PC-3 (cell line): ENCODE measurements around the genes DUS1L, CSNK1D, SECTM1 and TEX19.

DNA sequence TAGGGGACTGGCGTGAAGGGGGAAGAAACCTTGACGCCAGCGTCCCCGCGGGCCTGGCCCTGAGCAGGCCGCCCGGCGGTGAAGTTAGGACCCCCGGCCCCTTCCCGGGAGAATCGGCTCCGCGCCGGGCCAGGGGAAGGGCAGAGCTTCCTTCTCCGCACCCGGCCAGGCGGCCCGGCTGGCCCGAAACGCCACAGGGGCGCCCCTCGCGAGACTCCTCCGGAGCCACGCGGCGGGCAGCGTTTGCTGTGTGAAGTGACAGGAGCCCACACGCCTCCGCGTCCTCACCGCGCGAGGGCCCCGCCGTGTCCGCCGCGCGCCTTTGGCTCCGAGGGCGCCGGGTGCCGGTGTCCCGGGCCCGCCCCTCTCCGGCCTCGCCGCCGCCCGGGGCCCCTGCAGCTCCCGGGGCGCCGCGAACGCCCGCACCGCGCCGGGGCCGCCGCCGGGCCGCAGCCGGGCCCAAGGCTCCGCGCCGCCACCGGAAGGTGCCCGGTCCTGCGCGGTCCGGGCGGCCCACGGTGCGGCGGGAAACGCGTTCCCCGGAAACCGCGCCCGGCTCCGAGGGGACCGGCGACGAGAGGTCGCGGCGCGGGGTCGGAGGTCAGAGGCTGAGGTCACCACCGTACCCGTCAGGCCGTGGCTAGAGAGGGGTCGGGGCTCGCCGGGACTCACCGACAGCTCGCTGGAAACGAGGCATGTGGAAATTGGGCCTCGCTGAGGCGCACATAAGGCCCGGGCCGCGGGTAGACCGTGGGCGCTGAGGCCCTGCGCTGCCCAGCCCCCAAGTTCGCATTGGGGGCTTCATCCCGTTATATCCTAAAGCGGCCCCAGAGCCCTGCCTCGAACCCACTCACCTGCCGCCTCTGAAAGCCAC, at the start of gene DUS1L:
Gene DUS1L, minus strand, starts transcription at position 480 of the 874 bp plus-strand sequence.
- RAMPAGE, long total RNA, result no peak

DNA sequence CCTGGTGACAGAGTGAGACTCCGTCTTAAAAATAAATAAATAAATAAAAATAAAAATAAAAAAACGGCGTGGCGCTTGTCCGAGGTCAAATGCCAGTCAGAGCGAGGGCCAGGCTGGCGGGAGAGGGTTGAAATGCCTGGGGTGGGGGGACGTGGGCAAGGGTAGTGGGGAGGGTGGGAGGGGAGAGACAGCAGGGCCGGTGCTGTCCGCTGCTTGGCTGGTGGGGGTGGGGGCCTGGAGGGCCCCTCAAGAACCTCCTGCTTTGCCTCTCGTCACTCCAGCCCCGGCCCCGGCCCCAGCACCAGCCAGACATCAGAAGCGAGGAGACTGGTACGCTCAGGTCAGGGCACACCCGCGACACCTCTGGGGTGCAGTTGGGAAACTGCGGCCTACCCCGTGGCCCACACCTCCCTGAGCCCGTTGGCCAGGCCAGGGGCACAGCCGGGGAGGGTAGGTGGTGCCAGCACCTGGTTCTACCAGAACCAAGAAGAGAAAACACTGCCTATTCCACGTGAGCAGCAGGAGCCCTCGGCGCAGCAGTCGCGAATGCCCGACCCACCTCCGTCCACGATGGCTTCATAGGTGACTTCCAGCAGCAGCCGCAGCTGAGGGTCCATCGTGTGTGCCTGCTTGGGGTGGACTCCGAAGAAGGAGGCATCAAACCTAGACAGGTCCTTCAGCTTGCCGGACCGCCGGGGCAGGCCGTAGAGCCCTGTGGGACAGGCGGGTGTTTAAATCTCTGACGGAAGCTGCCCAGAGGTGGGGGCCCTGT, 3.1 kb downstream of the FASN start:
- RAMPAGE, long total RNA, result no peak

GRCh38 chr17:82120127-82120578, 22.1 kb upstream of the FASN start:
- RAMPAGE, long total RNA, result no peak

GRCh38 chr17:82170369-82170997, 42.2 kb downstream of the CCDC57 start:
- RAMPAGE, long total RNA, result no peak

GRCh38 chr17:82225160-82225727, 3.6 kb upstream of the SLC16A3 start:
- RAMPAGE, long total RNA, result no peak

DNA sequence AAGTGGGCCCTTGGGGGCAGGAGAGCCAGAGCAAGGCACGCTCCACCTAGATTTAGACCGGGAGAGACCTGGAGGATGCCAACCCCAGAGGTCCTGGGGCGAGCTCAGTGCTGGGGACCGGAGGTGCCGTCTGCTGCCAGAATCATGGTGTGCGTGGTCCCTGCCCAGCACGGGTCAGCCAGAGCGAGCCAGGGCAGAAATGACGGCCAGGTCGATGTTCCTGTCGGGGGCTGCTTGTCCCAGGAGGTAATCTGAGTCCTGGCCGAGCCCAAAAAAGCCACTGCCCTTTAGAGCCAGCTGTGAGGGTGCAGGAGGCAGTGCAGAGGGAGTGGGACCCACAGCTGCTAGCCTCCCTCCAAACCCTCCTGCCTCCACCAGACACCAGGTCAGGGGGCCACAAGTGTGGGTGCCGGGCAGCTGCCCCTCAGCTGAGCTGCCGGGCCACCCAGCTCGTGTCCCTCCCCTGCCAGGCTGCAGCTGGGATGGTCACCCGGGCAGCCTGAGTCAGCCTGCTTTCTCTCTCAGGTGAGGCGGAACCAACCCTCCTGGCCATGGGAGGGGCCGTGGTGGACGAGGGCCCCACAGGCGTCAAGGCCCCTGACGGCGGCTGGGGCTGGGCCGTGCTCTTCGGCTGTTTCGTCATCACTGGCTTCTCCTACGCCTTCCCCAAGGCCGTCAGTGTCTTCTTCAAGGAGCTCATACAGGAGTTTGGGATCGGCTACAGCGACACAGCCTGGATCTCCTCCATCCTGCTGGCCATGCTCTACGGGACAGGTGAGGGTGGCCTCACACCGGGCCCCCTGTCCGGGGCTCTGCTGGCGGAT, 6.8 kb downstream of the SLC16A3 start:
- RAMPAGE, long total RNA, result no peak

DNA sequence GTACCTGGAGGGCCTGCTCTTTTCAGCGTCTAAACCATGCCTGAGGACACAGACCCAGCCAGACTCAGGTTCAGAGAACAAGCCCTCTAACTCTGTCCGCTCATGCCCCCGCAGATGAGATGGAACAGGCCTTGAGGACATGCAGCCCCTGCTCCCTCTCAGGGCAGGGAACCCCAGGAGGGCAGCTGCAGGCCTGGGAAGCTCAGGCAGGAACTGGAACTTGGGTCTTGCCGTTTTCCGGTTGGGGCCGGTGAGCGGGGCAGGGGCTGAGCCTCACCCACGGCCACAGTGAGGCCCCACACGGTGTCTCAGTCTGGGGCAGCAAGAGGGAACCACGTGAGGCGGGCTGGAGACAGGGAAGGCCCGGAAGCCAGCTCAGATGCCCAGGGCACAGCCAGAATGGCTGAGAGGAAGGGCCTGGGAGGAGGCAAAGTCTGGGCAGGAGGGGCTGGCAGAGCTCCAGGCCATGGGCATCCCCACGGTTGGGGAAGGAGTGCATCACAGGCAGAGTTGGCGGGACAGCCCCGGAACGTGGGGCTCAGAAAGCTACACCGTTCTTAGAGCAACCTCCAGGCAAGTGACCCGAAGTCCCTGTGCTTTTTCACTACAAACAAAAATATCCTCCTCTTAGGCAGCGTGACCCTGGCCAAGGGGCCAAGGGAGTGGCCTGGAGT, 12.7 kb downstream of the SLC16A3 start:
- RAMPAGE, long total RNA, result no peak

DNA sequence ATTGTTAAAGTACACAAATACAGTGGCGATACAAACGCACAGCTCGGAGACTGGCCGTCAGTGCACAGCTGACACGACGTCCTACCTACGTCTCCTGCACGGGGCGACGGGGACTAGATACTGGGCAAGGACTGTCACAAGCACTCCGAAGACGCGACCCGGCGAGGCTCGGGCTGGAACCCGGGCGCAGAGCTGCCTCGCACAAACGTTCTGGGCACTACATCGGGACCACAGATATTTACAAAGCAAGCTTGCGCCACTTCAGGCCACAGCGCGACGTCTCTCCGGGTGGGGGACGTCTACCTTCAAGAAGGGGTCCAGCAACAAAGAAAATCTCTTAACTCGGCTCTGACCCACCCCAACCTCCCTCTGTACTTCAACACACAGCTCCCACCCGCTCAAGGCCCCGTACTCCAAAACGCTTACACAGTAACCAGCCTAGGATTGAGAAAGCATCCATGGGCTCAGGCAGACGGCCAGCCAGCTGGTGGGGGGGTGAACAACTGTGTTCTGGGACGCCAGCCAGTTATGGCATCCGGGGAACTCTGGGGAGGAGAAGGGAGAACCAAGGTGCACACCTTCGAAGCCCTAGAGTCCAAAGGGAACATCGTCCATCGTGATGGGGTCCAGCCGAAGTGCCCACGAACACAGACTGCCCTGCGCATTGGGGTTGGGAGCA, 14.0 kb downstream of the SLC16A3 start:
- RAMPAGE, long total RNA, result no peak

- RAMPAGE, long total RNA, result no peak
These were observed 16.9 kb downstream of the SLC16A3 start for GRCh38 chr17:82245538-82246346.

GRCh38 chr17:82257237-82258315, 15.9 kb downstream of the CSNK1D start:
- RAMPAGE, long total RNA, result no peak

GRCh38 chr17:82262296-82263035, 11.0 kb downstream of the CSNK1D start:
- RAMPAGE, long total RNA, result no peak

DNA sequence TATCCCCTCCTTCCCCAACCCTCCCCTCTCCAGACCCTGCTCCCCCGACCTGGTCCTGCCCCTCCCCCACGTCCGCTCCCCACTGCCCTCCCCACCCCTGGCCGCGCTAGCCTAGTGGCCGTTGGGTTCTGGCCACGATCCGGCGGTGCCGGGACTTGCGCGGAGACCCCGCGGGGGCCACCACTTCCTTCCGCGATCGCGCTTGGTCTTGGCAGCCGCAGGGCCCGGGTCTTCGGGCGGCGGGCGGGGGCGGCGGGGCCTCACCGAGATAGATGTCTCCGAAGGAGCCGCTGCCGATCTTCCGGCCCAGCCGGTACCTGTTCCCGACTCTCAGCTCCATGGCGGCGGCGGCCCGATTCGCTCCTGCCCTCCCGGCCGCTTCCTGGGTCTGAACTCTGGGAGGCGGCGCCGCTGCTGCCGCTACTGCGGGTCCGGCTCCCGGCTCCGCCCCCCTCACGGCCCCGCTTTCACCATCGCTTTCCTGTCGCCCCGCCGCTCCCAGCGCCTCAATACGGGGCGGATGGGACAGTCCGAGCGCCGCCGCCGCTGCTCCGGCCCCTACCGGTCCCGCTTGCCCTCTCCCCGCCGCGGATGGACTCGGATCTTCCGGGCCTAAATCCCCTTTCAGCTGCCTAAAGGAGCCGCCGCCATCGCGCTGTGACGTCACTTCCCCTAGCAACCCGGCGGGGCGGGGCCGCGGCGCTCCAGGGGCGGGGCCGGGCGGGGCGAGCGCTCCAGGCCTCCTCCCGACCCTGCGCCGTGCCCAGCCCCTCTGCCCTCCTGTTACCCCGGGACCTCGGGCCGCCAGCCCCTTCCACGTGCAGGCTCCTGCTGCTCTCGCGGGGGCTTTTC, at the start of gene CSNK1D:
Gene CSNK1D, minus strand, starts transcription at position 659 of the 852 bp plus-strand sequence.
- RAMPAGE, long total RNA, result no peak

DNA sequence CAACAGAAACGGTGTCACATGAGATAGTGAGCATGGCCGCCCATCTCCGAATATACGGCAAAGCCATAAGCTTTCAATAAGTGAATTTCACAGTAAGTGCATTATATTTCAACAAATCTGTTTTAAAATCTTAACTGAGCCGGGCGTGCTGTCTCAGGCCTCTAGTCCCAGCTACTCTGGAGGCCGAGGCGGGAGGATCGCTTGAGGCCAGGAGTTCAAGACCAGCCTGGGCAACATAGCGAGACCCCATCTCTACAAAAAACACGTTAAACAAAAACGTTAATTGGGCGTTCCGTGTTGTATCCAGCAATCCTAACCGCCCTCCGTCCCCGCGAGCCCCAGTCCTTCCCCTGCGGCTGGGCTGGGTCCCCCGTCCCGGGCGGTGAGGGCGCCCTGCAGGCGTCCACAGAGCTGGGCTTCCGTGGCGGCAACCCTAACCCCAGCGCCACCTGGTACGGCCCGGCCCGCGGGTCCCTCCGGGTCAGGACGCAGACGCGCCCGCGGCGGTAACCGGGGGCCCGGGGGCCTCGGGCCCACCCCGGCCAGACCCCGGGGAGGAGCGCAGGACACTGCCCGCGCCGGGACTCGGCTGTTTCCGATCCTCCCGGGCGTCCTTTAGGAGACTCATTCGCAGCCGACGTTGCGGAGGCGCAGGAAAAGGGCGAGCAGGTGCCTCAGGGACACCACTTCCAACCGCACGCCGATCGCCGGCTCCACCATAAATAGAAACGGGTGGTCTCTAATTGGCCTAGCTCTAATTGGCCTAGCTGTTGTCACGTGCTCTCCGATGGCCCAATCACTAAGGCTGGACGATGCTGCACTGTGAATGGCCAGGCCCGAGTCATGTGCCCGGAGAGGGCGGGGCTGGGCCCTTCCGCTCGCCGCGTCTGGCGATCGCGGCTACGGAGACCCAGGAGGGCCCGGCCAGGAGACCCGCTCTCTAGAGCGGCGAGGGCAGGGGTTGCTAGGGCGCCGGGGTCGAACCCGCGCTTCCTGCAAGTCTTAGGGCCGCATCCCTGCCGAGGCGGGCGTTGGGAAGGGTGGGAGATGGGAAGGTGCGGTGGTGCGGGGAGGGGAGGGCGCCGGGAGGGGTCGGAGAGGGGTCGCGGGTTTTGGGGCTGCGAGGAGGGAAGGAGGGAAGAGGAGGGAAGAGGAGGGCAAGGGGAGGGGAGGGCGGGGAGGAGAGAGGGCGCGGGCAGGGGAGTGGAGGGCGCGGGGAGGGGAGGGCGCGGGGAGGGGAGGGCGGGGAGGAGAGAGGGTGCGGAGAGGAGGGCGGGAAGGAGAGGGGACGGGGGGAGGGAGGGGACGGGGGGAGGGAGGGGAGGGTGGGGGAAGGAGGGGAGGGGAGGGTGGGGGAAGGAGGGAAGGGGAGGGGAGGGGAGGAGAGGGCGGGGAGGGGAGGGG, 19.1 kb upstream of the CSNK1D start:
- RAMPAGE, long total RNA, result no peak

- RAMPAGE, long total RNA, result no peak
These were observed 2.8 kb upstream of the CD7 start for GRCh38 chr17:82320116-82320736.

GRCh38 chr17:82328298-82329329, 5.0 kb downstream of the SECTM1 start:
- RAMPAGE, long total RNA, result no peak

DNA sequence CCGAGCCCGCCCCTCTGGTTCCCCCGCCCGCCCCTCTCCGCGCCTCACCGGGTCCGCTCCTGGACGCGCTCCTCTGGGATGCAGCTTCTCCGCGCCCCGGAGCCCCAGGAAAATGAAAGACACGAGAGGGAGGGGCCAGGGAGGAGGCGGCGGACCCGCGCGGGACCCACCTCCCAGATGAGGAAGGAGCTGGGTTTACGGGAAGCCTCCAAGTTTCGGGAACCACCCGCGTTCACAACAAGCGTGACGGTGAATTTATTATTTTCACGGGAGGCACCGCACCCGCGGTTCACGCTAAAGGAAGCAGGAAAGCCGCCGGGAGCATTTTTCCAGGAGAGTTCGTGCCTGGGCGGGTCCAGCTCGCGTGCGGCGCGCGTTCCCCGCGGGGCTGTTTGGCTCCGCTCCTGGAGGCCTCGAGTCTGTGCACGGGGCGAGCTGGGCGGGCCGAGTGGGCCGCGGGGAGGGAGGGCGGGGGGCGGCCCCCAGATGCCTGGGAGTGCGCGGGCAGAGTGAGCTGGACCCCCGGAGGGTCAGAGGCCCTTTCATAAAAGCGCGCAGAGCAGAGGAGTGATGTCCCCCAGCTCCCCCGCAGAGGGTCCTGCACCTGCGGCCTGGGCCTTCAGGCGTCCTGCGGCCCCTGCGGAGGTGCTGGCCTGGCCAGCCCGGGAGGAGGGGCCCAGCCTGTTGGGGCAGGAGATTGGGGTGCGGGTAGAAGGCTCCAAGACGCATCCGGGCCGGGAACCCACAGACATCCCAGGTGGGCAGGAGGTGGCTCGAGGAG, at the start of gene SECTM1:
Gene SECTM1, minus strand, starts transcription at position 115 of the 781 bp plus-strand sequence.
- RAMPAGE, long total RNA, result no peak

DNA sequence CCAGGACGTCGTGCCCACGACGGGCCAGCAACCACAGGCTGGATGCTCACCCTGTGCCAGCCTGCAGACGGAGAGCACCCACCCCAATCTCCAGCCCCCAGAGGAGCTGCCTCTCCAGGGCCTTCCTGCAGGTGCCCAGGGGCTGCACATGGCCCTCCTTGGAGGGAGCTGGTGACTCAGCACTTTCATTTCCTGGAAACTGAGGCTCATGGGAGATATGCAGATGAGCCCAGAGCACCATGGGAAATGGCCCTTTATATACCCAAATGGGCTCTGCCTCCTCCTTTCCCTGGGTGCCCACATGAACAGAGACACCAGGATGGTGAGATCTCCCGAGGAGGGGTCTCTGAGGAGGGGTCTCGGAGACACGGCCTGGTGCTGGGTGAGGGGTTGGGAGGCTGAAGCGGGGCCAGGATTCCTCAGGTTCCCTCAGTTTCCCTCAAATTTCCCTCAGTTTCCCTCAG, at the start of gene TEX19:
Gene TEX19, plus strand, starts transcription at position 284 of the 464 bp plus-strand sequence.
- RAMPAGE, long total RNA, result no peak

GRCh38 chr17:82390079-82390971, 18.8 kb downstream of the UTS2R start:
- RAMPAGE, long total RNA, result no peak

DNA sequence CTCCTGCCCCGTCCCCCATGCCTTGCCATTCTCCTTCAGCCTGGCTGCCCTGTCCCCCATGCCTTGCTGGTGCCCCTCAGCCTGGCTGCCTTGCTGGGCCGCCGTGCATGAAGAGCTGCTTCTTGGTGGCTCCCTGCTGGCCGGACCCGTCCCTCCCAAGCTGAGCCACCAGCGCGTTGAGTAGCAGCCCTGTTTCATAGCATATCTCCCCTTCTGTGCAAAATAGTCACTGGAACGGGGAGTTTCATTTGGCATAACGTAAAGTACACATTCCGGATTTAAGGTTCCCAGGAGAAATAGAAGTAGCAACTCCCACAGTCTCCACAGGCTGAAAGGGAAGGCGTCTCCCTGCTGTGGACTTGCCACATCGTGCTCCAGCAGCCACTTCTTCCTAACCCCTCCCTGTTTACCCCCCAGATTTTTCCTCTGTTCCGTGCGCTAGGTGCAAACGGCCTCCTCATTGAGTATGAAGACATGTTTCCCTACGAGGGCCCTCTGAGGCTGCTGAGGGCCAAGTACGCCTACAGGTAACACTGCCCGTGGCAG, 5.7 kb upstream of the OGFOD3 start:
- RAMPAGE, long total RNA, result no peak

DNA sequence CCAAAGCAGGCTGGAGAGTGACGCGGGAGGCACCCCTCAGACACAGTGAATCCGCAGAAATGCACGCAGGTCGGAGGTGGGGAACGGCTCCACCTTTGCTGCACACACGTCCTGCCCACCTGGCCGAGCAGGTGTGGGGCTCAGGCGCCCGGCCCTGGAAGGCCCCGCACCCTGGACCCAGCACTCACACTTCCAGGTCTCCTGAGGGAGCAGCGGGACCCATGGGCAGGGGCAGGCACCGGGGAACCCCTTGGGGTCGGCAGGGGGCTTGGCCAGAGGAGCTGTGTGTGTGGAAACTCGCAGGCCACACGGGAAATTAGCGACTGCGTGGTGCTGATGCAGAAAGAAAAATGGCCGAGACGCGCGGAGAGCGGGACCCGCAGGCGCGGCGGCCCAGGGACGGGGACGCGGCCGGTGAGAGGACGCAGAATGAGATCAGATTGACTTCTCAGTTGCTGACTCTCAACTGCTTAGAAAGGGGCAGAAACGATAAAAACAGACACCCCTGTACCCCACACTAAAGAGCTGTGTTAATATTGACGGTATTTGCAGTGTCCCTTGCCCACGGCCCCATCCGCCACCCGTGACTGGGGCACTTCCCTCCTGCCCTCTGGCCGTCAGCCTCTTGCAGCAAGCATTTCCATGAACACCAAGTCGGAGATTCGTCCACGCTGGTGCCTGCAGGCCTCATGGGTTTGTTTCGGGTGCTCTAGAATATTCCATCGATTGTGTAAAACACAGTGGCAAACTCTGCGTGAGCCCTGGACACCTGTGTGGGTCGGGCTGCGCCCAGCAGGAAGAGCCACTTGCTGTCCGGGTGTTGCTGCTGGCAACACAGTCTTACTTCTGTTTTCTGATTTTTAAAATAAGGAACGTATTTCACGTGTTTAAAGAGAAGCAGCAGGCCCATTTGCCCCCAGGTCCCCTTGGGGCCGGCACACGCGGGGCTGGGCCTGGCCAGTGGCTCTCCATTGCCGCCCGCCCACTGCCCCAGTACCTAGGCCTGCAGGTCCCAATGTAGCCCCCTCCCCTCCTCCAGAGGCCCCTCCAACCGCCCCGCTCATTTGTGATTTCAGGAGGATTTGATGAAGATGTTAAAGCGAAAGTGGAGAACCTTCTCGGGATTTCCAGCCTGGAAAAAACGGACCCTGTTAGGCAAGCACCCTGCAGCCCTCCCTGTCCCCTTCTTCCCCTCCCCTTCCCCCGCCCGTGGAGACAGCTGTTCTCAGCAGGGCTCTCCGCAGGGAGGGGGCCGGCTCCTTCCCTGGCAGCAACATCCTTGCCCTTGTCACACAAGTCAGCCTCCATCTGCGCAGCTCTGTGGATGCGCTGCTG, 10.2 kb downstream of the CYBC1 start:
- RAMPAGE, long total RNA, result no peak